ENCODE data around the genes RETREG1 and H3Y2.

- PRO-cap, 8 experiments: peak in 2 of 8 experiments; most common plus-strand start chr5:16538195 (in 2)
Observed at GRCh38 chr5:16537937-16538438, 72.4 kb upstream of the ZNF622 start.

- PRO-cap, 8 experiments: peak in 8 of 8 experiments; most common plus-strand start chr5:16617185 (in 5); most common minus-strand start chr5:16616989 (in 6)
Observed at GRCh38 chr5:16616279-16617397, at the start of gene RETREG1. RETREG1 (minus strand) TSS chr5:16616997.

- PRO-cap, 8 experiments: no peak in any of the 8 experiments
Observed at GRCh38 chr5:16667176-16667568, 50.4 kb upstream of the RETREG1 start.

DNA sequence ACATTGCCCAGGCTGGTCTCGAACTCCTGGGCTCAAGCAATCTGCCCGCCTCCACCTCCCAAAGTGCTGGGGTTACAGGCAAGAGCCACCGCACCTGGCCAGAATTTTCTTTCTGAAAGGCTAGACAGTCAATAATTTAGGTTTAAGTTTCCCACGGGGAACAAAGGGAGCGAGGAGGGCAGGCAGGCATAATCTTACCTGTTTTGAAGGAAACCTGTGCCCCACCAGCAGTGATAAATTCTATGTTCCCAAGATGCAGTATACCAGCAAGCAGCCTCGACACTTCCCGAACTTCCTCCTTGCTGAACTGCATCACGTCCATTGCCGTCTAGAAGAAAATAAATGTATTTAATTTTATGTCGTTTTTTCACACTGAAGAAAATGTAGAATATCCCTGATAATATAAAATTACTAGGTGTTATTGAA lies 152.1 kb upstream of the RETREG1 start:
- PRO-cap, 8 experiments: no peak in any of the 8 experiments

DNA sequence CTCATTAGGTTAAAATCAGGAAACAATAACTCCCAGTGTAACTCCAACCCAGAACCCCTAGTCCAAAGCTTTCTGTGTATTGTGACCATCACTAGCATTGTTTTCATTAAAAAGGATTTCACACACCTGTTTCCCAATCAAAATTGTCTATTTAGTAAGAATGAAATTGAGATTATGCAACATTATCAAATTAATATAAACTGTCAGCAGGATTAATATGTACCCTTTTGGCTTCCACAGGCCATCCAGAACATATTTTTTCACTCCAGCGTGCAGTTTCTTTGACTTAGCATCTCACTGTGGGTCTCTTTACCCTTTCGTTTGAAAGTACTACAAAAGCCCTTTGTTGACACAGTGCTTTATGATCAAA lies 55.0 kb downstream of the MYO10 start:
- PRO-cap, 8 experiments: no peak in any of the 8 experiments

DNA sequence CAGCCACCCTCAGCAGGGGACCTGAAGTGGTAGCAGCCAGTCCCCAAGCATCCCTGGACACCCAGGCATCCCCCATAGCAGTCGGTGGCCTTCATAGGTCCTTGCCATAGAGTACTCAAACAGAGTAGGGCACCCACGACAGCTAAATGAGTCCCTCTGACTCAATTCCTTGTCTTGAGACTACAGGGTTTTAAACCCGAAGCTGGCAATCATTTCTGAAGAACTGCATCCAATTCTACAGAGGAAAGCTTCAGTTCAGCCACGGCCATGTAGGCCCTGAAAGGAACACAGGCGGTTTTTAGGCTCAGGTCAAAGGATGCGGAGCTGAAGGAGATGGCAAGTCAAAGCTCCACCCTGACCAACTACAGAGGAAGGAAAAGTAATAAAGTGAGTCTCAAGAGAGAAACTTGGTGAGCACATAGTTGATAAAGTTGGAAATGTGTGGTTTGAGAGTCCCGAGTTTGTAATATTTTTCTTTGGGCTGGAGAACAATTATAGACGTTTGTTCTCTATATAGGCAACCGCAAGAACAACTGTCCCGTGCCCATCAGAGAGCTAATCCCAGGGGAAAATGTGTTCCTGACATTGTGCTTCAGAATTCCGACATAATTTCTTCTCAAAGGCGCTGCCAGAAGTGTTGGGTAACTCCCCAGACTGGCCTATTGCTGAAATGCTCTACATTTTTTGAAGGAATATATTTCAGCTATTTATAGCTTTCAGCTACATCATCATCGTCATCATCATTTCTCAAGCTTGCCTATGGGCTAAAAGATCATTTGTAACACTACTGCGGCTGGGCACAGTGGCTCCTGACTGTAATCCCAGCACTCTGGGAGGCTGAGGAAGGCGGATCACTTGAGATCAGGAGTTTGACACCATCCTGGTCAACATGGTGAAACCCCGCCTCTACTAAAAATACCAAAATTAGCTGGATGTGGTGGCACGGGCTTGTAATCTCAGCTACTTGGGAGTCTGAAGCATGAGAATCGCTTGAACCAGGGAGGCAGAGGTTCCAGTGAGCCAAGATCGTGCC lies 49.9 kb downstream of the MYO10 start:
- PRO-cap, 8 experiments: no peak in any of the 8 experiments

GRCh38 chr5:16894211-16895024 lies 41.7 kb downstream of the MYO10 start:
- PRO-cap, 8 experiments: no peak in any of the 8 experiments

GRCh38 chr5:16952855-16953605 lies 16.9 kb upstream of the MYO10 start:
- PRO-cap, 8 experiments: no peak in any of the 8 experiments

- PRO-cap, 8 experiments: no peak in any of the 8 experiments
Observed at GRCh38 chr5:17077949-17078245, 139.5 kb upstream of the BASP1 start.

DNA sequence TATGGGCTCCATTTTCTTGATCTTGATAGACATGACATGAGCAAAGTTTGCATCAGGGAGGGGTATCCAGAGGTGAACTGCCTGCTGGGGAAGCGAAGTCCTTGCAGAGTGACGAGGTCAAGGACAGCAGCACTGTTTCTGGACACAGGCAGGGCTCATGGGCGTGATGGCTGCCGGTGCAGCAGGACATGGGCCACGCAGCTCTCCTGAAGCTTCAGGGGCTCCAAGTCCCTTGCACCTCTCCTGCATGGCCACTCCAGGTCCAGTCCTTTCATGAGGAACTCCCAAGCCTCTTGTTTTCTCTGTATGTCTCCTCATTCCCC lies 123.9 kb downstream of the H3Y2 start:
- PRO-cap, 8 experiments: no peak in any of the 8 experiments

- PRO-cap, 8 experiments: no peak in any of the 8 experiments
Observed at GRCh38 chr5:17400958-17401469, 90.9 kb downstream of the H3Y2 start.

DNA sequence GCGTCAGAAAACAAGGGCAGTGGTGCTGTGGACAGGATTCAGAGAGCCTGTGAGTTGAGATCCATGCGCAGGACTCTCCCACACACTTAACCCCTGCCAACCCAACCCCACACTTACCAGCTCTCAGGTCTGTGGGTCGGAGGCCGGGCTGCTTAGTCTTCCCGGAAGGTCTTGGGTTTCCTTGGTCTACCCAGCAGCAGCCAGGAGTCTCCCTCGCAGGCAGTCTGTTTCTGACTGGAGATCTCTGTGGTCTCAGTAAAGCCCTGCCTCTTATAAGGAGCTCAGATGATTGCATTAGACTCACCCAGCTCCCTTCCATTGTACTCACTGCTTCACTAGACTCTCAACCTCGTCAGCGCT lies at the start of gene H3Y2:
H3Y2 (minus strand) TSS at position 246 of the 360 bp plus-strand sequence.
- PRO-cap, 8 experiments: no peak in any of the 8 experiments

- PRO-cap, 8 experiments: no peak in any of the 8 experiments
Observed at GRCh38 chr5:20616131-20616676, 628.2 kb upstream of the CDH18 start.

GRCh38 chr5:23886426-23886713 lies 379.0 kb downstream of the PRDM9 start:
- PRO-cap, 8 experiments: no peak in any of the 8 experiments

DNA sequence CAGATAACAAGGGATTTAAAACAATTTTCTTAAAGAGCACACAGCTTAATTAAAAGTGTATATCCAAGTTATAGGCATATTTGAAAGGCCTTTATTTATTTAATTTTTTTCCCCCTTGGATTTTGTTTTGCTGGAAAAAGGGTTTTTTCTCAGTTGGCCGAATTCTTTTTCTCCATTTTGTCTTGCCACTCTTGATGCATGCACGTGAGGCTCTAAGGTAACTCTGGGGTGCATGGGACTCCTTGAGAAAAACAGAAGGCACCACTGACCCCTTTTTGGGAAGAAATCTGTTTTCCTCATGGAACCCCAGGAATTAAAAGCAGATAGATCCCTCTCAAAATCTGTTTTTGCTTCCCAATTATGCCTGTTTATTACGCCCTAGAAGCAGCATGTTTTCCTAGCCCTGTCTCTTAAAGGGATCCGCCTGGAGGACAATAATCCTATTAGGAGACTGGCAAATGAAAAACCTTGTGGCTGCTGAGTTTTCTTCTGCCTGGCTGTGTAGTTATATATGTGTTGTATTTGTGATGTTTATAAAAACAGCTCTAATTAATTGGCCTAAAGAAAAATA lies 435.0 kb upstream of the CDH9 start:
- PRO-cap, 8 experiments: no peak in any of the 8 experiments

GRCh38 chr5:31213571-31214437 lies 20.3 kb downstream of the CDH6 start:
- PRO-cap, 8 experiments: no peak in any of the 8 experiments

GRCh38 chr5:31268645-31269156 lies 75.2 kb downstream of the CDH6 start:
- PRO-cap, 8 experiments: no peak in any of the 8 experiments

DNA sequence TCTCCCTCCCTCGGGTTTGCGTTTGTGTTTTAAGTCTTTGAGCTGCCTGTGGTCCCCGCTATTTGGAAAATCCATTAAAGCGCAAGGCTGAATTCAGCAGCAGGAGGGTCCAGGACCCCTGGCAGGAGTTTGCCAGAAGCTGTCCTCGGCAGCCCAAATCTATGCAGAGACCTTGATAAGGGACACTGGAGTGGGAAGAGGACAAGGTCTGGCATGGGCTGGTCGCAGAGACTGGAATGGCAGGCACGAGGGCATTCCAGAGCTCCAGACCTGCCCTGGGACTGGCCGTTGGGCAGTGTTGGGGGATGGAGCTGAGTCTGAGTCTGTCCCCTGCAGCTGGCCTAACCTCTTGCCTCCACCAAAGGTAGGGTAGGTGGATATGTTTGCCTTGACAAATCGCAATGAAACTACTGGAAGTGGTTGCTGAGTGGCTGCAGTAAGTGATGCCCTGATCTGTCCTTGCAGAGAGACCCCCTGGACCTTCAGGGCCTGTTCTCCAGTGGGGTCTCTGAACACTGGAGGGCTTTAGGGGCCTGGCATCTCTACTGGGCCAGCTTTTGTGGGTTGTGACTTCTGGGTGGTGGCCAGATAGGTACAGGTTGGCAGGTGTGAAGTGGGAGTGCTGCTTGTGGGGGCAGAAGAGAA lies 1.3 kb downstream of the PDZD2 start:
- PRO-cap, 8 experiments: no peak in any of the 8 experiments

DNA sequence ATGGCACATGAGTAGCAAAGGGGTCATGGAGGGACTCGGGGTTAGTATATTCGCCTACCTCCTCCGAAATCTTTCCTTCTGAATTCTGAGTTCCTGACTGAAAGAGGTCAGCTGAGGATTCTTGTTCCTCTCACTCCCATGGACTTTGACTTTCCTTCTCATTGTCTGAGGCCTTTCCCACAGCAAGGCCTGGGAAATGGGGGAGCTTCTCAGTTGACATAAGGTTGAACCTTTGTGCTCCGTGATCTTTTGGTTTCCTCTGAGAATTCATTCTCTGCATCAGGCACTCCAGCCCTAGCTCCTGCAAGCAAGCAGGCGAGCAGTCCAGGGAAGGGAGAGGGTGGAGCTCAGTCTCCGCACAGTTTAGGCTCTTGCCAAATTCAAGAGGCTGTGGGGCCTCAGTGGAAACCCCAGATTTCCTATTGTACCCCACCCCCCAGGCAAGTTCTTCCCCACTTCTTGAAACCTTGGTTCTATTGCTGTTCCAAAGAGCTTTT lies 147.1 kb downstream of the PDZD2 start:
- PRO-cap, 8 experiments: no peak in any of the 8 experiments

- PRO-cap, 8 experiments: no peak in any of the 8 experiments
Observed at GRCh38 chr5:32165271-32166306, 8.5 kb downstream of the GOLPH3 start.